Mononuclear cell (primary cell): ENCODE measurements around the genes CT47C1 and ZBTB33.

GRCh38 chrX:115892665-115893197, 277.8 kb upstream of the AGTR2 start:
- RRBS = no CpG with 5 or more reads among the region's 7 CpGs

DNA sequence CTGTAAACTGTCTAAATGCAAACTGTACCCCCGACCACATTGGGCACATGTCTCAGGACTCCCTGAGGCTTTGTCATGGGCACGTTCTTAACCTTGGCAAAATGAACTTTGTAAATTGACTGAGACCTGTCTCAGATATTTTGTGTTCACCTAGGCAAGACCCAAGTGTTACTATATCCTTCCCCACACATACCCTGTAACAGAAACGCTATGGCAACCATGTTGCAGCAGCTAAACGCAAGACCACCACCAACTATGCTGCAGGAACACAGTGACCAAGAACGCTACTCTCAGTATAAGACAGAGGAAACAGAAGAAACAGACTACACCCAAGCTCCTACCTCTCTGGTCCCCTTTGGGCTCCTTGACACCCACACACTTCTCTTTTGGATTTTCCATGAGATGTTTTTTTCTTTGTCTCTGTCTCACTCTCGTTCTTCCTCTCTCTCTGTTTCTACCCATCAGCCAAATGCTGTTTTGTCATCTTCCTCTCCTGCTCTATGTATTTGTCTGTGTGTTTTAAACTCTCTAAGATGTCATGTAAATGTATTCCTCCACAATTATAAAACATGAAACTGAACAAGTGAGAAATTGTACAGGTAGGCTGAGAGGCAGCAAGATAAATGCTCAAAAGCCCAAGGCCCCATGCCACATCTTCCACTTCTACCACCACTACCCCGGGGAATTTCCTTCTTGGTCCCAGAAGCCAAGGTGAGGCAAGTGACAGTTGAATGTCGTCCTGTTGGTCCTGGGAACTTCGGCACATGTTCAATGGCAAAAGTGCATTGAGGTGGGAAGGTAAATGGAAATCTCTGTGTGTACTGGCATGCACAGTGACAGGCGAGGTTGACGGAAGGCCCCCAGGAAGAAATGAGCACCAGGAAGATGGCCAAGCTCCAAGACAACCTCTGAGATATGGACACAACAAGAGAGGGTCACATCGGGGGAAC, 273.1 kb upstream of the AGTR2 start:
- RRBS = no CpG with 5 or more reads among the region's 12 CpGs

DNA sequence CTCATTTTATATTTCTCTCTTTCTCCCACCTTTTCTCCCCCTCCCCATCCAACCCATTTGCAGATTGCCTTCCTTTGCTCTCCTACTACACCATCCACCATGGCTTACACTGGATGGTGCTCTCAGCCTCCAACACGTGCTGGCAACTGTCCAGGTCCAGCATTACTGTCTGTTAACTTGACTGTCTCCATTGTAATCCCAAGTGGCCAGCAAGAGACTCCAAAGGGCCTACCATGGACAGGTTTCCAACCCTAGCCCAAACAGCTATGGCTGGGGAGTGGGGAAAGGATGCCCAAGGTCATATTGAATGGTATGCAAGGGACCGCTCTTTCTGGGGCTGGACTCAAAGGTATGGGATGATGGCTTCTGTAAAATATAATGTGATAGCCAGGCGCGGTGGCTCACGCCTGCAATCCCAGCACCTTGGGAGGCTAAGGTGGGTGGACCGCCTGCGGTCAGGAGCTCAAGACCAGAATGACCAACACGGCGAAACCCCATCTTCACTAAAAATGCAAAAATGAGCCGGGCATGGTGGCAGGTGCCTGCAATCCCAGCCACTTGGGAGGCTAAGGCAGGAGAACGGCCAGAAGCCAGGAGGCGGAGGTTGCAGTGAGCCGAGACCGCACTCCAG, 225.7 kb upstream of the AGTR2 start:
- RRBS = no CpG with 5 or more reads among the region's 14 CpGs

GRCh38 chrX:116238557-116238855, 68.0 kb downstream of the AGTR2 start:
- RRBS = no CpG with 5 or more reads among the region's 1 CpG

- RRBS = no CpG with 5 or more reads among the region's 8 CpGs
Observed at GRCh38 chrX:117972508-117973187, 144.0 kb downstream of the KLHL13 start.

GRCh38 chrX:118393872-118394407, 48.0 kb downstream of the WDR44 start:
- RRBS = no CpG with 5 or more reads among the region's 4 CpGs

- RRBS = no CpG with 5 or more reads among the region's 5 CpGs
Observed at GRCh38 chrX:118441117-118441551, 54.5 kb upstream of the DOCK11 start.

DNA sequence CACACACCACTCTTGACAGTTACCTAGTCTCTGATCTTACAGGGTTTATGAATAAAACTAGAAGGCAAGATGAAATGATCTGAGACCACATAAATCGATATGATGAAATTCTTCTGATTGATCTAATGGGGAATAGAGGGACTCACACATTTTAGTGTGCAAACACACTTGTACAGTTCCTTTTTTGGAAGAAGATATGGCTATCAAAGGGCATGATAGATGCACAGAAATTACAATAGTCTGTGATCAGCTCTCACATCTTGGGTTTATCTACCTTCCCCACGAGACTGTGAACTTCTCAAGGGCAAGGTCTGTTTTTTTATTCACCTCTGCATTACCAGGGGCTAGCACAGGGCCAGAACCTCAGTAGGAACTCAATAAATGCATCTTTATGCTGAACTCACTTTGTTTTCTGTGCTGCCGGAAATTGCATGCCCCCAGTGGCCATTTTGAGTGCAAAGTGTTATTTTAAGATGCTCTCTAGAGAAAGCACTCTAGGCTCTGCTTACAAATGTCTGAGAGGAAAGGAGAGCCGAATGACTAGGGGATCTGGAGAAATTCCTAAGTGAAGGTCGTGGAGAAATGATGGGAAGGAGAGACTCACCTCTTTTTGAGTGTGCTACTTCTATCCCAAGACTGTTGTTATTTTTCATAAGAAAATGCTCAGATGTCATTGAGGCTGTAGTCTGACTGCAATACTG, 41.0 kb downstream of the DOCK11 start:
- RRBS = no CpG with 5 or more reads among the region's 5 CpGs

DNA sequence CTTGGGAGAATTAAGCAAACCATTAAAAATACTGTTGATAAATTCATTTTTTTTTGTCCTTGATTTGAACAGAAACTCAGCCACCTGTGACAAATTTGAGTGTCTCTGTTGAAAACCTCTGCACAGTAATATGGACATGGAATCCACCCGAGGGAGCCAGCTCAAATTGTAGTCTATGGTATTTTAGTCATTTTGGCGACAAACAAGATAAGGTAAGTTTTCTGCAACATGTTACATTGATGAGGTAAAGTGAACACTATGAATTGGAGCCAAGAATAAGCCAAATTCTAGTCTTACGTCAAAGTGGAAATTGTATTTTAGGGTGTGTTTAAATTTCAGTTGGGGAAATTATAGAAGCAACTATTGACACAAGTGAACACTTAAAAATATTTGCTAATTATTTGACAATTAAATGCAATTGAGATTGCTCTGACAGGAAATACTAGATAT, 13.6 kb downstream of the IL13RA1 start:
- RRBS = no CpG with 5 or more reads among the region's 3 CpGs

- RRBS = 97% methylated on average over 9 of the region's 22 CpGs
Observed at GRCh38 chrX:119072673-119073437, at the start of gene CT47C1. Gene CT47C1, plus strand, starts transcription at chrX:119072993.

- RRBS = no CpG with 5 or more reads among the region's 12 CpGs
Observed at GRCh38 chrX:119207499-119208090, 28.5 kb upstream of the PGRMC1 start.

DNA sequence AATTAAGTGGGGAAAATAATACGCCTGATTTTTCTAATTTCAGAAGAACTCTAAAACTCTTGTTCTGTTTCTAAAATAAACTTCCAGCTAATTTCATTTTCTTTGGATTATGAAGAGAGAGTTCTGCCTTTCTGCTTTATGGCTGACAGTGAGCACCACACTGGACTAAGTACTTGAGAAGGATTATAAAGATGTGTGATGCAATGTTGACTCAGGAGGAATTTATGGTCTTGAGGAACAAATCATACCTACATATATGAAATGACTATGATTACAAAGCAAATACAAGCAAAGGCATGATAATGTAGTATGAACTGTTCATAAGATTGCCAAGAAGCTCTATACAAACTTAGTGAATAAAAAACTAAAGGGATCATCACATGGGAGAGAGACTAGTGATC, 13.0 kb upstream of the SLC25A5 start:
- RRBS = no CpG with 5 or more reads among the region's 1 CpG

GRCh38 chrX:119606698-119606951, 32.3 kb downstream of the UBE2A start:
- RRBS = no CpG with 5 or more reads among the region's 7 CpGs

DNA sequence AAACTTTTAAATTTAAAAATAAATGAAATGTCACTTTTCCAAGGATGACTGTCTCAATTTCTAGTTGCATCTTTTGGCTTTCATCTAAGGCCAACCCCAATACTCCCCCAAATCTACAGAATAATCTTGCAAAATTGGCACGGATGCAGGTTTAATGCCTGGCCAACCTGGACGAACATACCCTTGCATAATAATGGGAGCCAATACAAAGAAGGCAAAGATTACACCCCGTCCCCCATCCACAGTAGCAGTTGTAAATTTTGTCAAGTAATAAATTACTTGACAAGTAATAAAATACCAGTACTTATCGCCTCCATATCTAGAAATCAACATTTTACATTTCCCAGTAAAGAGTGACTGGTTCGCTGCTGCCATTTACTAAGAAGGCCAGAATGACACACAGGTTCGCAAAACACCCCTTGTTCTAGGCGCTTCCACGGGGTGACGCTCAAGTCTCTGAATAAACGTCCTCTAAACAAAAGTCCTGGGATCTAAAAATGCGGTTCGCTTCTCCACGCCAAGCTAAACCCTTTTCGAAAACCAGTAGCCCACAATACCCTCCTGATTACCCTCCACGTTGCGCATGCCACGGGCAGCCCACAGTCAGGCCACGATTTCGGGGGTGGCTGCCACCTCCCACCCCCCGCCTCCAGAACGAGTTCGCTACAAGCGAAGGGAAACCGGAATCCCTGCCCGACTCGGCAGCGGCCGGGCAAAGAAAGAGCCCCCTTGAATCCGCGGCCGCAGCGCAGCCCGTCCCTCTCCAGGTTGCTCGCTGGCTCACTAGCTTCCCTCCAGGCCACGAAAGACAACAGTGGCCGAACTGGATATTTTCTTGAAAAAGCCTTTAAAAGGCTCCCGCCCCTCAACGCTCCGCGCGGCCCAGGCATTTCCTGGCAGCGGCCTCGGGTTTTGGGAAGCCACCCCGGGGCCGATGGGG, 540 bp downstream of the RPL39 start:
- RRBS = no CpG with 5 or more reads among the region's 45 CpGs

DNA sequence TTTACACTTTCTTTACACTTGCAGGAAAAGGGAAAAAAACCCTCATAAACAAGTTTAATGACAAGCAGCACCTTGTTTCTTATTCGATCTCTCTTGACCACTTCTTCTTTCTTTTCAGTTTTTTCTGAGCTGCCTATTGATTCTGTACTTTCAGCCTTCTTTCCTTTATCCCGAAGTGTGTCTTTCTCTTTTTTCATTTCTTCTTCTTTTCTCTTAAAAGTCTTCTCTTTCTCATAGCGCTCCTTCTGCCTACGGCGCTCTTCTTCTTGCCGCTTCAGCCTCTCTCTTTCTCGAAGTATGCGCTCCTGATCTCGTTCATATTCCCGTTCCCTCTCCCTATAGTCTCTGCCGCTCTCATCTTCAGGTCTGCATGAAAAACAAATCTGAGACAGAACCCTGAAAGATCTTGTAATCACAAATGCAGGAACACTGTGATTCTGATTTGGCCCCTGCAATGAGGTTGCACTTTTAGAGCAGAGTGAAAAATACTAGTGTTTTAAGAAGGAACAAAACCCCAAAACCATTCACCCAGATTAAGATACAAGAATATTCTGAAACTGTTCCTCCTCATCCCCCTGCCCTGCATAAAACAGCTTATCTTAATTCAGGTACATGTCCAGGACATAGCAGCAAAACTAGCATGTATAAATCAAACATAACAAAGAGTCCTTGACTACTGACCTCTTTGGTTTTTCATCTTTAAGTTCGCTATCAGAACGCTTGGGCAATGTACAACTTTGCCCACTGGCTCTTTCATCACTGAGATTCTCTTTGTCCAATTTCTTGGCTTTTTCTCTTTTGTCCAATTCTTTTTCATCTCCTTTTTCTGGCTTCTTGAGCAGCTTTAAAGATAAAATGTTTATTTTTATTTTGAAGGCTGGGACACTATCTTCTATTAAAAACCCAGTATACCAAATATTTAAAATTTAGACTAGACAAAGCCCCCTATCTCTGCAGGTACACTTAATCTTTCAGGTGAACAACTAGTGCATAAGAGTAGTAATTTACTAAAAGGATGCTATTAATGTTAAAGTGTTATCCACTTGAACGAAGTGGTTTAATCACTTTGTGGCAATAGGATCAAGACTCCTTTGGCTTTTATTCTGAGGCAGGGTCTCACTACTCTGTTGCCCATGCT, 14.7 kb downstream of the UPF3B start:
- RRBS = no CpG with 5 or more reads among the region's 14 CpGs

- RRBS = no CpG with 5 or more reads among the region's 4 CpGs
Observed at GRCh38 chrX:119841484-119841974, 11.2 kb downstream of the UPF3B start.

DNA sequence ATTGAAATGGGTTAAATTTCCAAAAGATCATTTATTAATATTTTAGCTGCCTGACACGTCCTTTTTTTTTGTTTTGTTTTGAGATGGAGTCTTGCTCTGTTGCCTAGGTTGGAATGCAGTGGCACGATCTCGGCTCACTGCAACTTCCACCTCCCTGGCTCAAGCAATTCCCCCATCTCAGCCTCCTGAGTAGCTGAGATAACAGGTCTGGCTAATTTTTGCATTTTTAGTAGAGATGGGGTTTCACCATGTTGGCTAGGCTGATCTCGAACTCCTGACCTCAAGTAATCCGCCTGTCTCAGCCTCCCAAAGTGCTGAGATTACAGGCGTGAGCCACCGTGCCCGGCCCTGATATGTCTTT, 18.1 kb downstream of the NKAP start:
- RRBS = no CpG with 5 or more reads among the region's 8 CpGs

DNA sequence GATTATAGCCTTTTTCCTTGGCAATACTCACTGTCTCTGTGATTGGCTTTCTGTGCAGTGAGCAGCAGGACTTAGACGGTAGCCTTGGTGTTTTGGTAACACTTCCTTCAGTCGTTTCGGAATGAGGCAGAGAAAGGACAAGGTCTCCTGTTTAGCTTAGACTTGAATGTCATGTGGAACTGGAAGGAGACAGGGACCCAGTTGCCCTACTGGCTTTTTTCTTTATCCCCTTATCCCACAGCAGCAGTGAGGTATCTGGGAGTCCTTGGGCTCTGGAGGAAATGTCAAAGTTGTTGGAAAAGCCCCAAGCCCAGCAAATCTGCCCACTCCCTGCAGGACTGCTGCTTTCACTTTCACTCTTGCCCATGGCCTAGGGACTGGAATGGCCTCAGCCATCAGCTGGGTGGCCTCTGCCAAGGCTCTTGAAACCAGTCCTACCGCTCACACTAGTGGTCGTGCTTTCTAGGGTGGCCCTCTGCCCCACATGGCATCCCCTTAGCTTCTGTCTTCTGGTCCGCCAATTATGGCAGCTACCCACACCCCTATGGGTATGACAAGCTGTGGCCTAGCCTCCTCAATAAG, 9.6 kb upstream of the RHOXF1 start:
- RRBS = no CpG with 5 or more reads among the region's 6 CpGs

GRCh38 chrX:120244480-120245545, 5.8 kb upstream of the ZBTB33 start:
- RRBS = 0% methylated on average over 3 of the region's 57 CpGs

- RRBS = 3% methylated on average over 24 of the region's 75 CpGs
Observed at GRCh38 chrX:120250254-120251254, at the start of gene ZBTB33. Gene ZBTB33, plus strand, starts transcription at chrX:120250812.